ENCODE measurements around a stretch of chr10.

- PRO-cap = no peak
Observed at GRCh38 chr10:71742070-71742672, 22.6 kb upstream of the C10orf105 start.

DNA sequence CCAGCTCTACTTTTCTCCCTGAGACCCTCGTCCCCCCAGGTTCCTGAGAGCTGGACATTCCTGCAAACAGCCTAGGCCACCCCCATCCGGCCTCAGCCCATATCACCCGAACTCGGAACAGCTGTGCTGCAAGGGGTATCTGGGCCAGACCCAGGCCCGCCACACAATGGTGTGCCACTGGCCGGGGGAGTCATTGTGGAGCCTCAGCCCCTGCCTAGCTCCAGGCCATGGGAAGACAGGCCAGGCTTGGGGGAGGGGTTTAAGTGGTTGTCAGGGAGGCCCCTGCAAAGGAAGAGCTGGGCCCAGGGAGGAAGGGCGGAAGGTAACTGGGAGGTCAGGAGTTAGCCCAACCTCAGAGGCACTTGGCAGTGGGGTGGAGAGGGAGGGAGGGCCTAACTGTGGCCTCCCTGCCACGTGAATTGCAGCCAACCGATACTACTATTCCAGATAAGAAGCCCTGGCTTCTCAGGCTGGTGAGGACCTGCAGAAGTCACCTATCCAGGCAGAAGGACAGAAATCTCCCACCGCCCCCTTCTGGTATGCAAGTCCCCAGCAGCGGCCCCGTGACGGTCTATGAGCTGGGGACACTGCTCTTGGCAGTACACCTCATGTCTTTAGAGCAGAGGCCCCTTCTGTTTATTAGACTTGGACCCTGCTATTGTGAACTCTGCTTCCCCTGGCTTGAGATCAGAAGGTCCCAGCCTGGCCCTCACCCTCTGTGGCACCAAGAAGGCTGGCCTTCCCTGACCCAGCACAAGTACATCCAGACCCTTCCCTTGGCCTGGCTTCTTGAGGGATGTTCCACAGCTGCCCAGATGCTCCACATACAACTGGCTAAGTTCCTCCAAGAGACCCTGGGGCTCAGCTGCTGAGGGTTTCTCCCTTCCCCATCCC, 26.8 kb downstream of the VSIR start:
- PRO-cap = no peak

DNA sequence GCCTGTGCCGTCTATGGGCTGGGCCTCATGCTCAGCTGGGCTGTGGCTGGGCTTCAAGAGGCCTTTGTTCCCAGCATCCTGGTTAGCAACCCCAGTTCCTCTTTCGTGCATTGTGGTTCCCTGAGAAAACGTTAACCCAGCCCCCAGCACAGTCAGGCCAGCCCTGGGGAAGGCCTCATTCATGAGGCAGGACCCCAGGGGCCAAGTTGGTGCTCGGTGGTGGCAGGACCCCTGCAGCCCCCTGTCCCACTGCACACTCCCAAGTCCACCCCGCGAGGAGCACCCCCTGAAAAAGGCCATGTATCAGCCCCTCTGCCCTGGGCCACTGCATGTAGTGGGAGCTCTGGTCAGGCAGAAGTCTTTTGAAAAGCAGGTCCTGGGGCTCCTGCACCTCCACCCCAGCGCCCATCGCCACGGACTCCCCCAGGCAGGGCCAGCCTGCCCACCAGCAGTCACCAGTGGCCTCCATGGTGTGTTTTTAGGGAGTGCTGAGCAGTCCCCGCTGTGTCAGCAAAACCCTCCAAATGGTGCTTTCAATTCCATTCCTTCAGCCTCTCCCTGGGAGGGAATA, 25.3 kb downstream of the VSIR start:
- PRO-cap = bidirectional peak, plus-strand start at position 149 of the sequence, minus-strand start at position 44 of the sequence

DNA sequence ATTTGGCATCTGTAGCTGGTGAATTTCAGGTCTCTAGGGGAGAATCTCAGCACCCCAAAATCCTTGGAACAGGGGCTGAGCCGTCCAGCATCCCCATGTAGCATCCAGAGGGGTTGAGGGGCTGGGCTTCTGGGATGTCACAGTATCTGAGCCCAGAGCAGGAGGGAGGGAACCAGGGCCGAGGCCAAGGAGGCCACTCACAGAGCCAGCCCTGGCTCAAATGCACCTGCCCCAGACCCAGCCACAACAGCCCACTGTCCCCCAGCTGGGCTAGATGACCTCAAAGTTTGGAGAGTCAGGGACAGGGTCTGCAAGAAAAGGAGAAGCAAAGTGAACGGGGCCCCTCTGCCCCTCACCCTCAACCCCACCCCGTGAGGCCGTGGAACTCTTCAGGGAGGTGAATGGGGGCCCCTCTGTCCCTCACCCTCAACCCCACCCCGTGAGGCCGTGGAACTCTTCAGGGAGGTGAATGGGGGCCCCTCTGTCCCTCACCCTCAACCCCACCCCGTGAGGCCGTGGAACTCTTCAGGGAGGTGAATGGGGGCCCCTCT, 22.3 kb downstream of the VSIR start:
- PRO-cap = no peak

DNA sequence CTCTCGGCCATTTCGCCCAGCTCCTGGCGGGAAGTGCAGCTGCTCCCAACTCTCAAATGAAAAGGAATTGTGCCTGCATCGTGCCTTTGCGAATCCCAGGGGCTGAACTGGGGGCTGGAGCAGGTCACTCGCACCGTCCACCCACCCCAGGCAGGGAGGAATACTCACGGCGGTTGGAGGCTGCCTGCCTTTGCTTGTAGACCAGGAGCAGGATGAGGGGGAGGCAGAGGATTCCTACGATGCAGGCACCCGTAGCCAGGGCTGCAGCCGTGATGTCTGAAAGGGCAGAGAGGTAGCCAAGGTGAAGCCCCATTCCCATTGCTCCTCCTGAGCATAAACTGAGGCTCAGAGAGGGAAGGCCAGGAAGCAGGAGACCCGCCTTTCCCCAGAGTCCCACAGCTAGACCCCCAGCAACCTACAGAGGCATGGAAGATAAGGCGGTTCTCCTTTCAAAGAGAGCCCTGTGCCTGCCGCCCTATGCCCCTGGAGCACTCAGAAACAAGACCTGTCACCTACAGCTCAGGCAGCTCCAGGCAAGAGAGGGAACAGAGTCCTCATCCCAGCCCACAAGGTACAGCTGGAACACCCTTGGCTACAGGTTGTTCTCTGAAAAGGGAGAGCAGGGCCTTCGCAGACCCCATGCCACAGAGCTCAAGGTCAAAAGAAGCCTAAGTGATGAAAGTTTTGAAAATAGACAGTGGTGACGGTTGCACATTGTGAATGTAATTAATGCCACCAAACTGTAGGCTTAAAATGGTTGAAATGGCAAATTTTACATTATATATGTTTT, 17.9 kb downstream of the VSIR start:
- PRO-cap = no peak

- PRO-cap = no peak
Observed at GRCh38 chr10:71757289-71758146, 15.8 kb downstream of the VSIR start.

DNA sequence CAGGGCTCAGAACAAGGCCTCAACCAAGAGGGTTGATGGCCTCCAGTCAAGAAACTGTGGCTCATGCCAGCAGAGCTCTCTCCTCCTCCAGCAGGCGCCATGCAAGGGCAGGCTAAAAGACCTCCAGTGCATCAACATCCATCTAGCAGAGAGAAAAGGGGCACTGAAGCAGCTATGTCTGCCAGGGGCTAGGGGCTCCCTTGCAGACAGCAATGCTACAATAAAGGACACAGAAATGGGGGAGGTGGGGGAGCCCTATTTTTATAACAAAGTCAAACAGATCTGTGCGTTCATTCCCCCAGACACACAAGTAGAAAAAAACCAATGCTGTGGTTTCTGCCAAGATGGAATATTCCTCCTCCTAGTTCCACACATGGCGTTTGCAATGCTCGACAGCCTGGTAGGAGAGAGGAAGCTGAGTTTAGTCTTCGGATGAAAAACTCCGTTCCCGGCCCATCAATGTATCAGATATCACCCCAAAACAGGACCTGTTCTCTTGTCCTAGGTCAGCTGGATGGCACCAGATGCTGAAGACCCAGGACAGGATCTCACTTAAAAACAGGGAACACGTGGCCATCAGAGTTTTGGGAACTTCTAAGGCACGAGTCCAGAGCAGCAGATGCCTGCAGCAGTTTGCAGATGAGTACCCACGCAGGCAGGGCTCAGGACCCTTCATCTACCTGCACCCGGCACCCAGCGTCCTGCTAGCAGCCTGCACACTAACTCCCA, 33.8 kb downstream of the PSAP start:
- PRO-cap = no peak

DNA sequence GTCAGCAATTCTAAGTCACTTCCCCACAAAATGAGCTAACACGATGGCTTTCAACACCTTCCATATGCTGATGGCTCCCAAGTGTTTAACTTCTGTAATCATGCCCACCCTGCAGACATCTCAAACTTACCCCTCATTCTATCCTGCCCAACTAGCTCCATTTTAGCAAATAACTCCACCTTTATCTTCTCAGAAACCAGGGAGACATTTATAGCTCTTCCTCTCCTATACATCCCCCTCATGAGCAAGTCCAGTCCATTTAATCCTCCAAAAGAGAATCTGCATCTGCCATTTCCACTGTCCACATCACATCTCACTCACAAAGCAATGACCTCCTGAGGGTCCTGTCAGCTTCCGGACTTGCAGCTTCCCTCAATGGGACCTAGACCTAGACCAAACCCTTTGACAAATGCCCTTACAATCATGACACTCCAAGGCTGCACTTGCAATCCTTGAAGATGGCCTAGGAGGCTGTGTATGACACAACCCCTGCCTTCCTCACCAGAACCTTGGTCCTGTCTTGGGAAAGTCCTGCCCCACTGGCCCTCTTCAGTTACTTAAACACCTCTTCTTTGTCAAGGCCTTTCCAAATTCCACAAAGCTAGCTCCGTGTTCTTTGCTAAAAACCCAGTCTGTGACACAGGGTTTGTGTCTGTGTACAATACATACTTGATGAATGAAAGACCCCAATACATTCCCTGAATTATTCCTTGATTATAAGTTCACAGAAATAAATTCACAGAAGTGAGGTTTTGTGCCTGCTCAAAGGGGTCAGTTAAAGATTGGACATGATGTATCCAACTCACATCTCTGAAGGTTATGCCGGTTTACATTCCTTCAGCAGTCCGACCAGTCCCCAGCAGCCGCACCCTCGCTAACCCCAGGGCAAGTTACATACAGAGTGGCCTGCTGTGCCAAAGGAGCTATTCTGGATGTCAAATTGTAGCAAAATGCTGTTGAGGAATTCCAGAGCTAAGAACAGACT, 20.7 kb downstream of the PSAP start:
- PRO-cap = no peak

GRCh38 chr10:71849123-71849962, 1.7 kb downstream of the PSAP start:
- PRO-cap = no peak

DNA sequence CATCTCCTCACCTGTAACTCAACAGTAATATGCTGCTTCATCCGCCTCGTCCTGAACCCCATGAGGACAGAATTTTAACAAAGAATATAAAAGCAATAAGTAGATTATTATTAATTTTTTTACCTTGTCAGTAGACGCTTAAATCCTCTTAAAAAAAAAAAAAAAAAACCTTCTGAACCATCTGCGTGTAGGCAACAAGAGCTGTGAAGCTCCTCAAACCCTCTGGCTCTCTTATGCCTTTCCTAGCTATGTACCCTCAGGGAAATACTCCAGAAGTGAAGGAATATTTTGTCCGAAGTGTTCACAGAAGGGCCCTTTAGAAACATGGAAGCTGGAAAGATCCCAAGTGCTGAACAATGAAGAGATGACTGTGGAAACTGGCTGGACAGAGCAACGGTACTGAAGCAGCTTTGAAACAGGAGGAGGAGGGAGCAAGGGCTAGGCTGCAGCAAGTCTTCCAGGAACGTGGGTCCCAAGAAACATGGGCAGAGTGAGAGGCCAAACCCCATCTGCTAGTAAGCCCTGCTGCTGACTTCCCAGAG, 2.9 kb upstream of the PSAP start:
- PRO-cap = no peak

- PRO-cap = unidirectional peak, plus-strand start at chr10:71860713
Observed at GRCh38 chr10:71860149-71861069, 9.4 kb upstream of the PSAP start.

DNA sequence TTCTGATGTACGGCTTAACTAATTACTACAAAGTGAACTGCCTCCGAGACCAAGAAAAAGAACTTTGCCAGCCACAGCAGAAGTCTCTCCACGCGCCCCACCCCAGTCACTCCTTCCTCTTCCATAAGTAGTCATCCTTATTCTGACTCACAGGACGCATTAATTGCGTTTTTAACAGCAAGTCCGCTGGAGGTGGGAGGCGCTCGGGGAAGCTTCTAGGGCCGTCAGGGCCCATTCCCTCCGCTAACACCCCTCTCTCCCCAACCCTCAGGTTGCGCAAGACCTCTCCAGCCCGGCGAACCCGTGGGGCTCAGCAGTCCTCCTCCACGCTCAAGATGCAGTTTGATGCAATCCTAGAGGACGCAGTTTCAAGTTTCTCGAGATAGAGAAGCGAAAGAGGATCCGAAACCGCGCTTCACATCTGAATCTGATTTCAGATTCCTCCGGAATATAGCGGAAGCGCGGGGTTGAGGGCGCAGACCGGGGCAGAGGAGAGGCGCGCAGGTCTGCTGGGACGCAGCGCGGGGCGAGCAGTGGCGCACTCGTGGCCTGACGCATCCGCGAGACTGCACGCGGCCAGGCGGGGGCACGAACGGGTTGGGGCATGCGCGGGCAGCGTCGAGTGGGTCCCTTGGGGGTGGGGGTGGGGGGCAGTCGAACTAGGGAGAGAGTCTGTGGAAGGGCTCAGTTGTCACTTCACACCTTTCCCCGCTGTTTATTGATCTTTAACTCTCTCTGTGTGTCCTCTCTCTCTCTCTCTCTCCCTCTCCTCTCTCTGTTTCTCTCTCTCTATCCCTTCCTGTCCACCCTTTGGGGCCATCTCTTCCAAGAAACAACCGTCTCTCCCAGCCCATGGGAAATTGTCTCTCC, 37.8 kb upstream of the PSAP start:
- PRO-cap = bidirectional peak, plus-strand start at position 162 of the sequence, minus-strand start at position 144 of the sequence; bidirectional peak, plus-strand start at position 478 of the sequence, minus-strand start at position 344 of the sequence; bidirectional peak, plus-strand start at position 629 of the sequence, minus-strand start at position 529 of the sequence

GRCh38 chr10:71975514-71976676, 11.7 kb downstream of the CHST3 start:
- PRO-cap = no peak

DNA sequence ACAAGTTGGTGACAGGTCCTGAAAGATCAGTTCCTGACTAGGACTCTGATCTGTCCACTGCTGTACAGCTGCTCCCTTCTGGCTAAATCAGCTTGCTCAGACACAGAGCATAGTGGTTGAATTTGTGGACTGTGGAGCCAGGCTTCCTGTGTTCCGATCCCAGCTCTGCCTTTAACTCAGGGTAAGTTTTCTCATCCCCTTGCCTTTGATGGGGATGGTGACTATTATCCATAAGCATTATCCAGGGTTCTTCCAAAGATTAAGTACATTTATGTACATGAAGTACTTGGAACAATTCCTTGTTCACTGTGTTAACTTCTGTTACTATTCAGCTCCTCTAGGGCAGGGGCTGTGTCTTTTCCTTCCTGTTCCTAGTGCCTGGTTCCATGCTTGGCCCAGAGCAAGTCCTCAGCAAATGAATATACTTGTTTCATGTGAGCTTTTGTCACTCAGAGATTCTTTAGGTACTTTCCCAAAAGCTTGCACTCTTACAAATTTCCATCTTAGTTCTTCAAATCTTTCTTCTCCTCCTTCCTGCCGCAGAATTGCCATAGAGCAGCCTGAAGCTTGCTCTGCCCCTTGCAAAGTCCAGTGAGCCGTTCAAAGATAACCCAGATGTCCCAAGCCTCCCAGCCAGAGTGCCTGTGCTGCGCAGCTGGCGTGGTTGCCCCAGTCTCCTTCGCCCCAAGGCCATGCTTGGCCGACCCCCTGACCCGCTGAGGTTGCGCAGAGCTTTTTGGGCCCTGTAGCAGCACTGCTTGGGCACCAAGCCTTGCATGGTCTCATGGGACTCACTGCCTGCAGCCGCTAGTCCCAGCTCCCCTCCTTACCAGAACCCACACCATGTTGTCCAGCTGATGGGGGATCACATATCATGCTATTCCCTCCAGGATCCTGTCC, 20.5 kb downstream of the CHST3 start:
- PRO-cap = no peak

GRCh38 chr10:71985464-71985898, 21.3 kb downstream of the CHST3 start:
- PRO-cap = no peak

DNA sequence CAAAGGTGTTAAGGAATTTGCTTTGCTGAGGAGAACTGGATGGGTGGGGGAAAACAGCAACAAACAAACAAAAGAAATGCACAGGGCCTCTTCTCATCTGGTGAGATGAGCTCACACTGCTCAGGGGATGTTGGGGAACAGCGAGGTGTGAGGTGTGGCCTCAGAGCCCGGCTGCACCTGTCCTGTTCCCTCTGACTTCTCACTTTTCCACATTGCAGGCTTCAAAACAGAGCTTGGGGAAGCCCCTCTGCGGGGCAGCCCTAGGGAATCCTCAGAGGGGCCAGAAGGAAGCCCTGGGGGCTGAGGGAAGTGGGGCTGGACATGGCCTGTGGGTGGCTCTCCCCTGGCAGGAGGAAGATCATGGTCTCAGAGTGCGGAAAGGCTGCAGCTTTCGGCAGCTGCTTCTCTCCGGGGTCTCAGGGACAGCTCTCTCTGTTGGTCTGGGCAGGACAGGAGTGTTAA, 27.2 kb downstream of the SPOCK2 start:
- PRO-cap = no peak

DNA sequence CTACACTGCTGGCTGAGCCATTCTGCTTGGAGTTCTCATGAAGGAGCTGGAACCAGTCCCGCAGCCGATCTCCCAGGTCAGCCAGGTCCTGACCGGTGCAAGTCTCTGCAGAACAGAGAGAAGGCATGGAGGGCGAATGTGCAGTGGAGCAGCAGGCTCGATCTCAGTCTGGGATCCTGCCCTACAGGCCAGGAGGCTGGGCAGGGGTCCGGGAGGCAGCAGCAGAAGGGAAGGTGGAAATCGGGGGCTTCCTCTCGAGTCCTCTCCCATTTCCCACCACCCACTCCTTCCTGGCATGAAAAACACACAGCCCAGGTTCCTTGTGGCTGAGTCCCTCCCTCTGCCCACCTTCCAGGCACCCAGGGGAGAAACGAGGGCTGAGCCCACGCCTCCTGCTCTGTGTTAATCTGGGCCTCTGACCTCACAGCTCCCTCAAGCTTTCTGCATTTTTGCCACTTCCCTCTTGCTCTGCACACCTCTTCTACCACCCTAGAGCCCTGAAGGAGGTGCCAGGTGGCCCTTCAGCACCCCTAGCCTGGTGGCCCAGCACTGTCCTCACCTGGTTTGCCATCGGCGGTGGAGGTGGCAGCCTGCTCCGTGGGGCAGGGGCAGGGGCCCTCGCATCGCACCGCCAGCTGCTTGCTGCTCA, 20.6 kb downstream of the SPOCK2 start:
- PRO-cap = no peak

GRCh38 chr10:72069077-72069407, 19.3 kb downstream of the SPOCK2 start:
- PRO-cap = no peak

GRCh38 chr10:72087908-72088220, 487 bp downstream of the SPOCK2 start:
- PRO-cap = no peak

DNA sequence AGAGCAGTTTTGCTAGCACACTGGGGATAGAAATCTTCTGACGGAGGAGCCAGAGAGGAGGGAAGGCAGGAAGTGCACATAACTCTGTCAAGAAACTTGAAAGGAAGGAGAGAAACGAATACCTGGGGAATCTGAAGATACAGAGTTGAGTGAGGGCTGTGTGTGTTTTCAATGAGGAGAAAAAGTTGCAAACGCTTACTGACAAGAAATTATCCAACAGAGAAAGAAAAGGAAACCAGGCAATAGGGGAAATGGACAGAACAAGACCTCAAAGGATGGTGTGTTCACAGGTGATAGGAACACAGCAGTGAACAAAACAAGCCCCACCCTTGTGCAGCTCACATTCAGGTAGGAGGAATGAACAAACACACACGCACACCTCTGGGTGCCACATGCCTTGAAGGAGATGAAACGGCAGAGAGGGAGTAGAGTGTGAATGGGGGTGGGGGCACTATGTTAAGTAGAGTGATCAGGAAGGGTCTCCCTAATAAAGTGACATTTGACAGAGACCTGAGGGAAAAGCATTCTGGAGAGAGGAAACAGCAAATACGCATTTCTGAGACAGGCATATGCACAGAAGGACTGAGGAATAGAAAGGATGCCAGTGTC, 46.7 kb upstream of the SPOCK2 start:
- PRO-cap = no peak